Myometrial cell (primary cell): ENCODE data around the genes HOXB1 and HOXB7.

GRCh38 chr17:47894962-47895957, 776 bp upstream of the SP2 start:
- RAMPAGE, long total RNA = no peak

DNA sequence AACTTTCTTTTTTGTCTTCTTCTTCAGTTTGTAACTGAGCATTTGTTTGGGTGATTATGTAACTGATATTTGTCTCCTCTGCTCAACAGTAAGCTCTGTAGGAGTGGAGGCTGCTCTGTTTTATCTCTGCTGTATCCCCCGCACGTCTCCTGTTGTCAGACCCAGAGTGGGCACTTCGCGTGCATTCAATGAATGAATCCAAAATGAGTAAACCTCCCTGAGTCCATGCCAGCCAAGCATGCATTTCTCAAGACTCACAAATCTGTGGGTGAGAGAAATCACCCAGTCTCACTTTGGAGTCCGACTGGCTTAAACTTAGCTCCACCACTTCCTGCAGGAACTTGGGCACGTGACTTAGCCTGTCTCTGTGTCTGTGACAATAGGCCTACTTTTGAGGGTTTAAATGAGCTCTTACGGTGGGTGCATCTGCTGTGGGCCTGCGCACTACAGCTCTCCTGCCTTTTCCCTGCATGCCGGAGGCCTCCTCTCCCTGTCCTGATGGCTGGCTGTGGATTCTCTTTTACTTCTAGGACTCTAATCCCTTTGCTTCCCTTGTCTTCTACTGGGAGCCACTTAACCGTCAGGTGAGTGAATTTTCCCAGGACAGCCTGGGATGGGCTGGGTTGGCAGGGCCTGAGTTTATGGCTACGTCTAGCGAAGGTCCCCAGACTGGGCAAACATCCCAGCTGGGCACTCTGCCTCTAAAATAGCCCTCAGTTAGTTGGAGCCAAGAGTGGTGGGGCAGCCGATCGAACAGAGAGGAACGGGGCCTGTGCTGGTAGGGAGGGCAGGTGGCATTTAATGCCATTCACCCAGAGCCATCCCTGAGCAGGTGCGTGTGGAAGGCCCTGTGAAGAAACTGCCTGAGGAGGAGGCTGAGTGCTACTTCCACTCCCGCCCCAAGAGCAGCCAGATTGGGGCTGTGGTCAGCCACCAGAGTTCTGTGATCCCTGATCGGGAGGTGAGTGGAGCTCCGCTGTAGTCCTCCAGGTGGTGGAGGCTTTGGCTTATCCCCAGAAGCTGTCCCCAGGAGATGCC, 4.0 kb downstream of the PNPO start:
- RAMPAGE, long total RNA = no peak

- RAMPAGE, long total RNA = no peak
Observed at GRCh38 chr17:47946109-47946551, 4.8 kb downstream of the PNPO start.

- RAMPAGE, long total RNA = no peak
Observed at GRCh38 chr17:47953725-47953973, 4.0 kb downstream of the PRR15L start.

DNA sequence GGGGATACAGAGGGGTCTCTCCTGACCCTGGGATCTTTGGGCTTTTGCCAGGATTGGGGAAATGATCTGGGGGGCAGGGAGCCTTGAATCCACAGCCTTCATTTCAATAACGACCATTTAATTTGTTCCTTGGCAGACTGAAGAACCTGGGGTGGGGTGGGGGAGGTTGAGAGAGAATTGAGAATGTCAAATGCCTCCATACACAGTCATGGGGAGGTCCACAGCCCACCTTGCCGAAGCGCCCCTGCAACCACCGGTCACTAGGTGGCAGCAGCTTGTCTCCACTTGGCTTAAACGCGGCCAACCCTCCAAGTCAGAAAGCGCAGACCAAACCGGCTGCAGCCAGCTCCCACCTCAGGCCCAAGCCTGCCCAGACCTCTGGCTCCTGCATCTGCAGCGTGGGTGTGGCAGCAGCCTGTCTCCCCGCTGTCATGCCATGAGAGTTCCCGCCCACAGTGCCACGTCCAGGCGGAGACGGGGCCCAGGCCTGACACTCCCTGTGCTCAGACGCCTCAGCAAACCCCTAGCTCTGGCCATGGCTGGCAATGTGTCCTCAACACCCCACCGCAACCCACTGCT, 11.2 kb downstream of the COPZ2 start:
- RAMPAGE, long total RNA = no peak

GRCh38 chr17:48033600-48034154, 3.9 kb downstream of the COPZ2 start:
- RAMPAGE, long total RNA = no peak

- RAMPAGE, long total RNA = no peak
Observed at GRCh38 chr17:48053839-48054894, 6.0 kb downstream of the NFE2L1 start.

DNA sequence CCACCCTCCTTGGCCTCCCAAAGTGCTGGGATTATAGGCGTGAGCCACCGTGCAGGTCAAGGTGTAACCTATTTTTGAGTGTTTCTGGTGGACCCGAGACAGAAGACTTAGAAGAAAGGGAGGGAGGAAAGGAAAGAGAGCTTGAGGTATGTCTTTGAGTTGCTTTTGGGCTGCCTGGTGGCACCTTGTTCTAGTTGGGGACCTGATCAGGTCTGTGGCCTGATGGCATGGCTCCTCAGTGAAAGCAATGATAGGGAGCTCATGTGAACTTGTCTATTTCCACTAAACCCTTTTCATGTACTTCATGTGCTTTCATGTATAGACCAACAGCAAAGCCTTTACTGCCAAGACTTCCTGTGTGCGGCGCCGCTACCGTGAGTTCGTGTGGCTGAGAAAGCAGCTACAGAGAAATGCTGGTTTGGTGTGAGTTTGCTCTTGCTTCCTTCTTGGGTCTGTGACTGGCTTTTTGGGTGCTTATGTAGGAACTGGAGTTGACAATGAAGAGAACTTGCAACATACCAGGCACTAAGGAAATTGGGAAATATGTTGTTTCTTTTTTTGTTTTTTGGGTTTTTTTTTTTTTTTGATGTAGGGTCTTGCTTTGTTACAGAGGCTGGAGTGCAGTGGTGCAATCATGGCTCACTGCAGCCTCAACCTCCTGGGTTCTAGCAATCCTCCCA, 5.6 kb downstream of the SNX11 start:
- RAMPAGE, long total RNA = no peak

DNA sequence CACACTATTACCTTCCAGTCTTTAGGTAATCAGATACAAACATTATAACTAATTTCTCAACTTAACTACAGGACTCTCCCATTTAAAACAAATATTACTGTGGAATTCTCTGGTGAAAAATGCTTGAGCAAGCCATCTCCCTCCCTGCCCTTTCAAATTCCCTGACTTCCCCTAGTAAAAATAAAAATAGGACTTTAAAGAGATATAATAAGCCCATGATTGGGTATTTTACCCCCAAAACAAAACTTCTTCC, 135.5 kb downstream of the SNX11 start:
- RAMPAGE, long total RNA = no peak

- RAMPAGE, long total RNA = no peak
Observed at GRCh38 chr17:48456502-48456986, 26.5 kb upstream of the SKAP1 start.

- RAMPAGE, long total RNA = no peak
Observed at GRCh38 chr17:48492481-48493195, 38.2 kb downstream of the HOXB1 start.

- RAMPAGE, long total RNA = no peak
Observed at GRCh38 chr17:48498002-48498680, 32.7 kb downstream of the HOXB1 start.

GRCh38 chr17:48530714-48531313, at the start of gene HOXB1:
TSS of gene HOXB1 (minus strand) at chr17:48531011.
- RAMPAGE, long total RNA = no peak

GRCh38 chr17:48542072-48542890, 2.6 kb downstream of the HOXB2 start:
- RAMPAGE, long total RNA = no peak

GRCh38 chr17:48550415-48550895, 5.5 kb upstream of the HOXB2 start:
- RAMPAGE, long total RNA = no peak

DNA sequence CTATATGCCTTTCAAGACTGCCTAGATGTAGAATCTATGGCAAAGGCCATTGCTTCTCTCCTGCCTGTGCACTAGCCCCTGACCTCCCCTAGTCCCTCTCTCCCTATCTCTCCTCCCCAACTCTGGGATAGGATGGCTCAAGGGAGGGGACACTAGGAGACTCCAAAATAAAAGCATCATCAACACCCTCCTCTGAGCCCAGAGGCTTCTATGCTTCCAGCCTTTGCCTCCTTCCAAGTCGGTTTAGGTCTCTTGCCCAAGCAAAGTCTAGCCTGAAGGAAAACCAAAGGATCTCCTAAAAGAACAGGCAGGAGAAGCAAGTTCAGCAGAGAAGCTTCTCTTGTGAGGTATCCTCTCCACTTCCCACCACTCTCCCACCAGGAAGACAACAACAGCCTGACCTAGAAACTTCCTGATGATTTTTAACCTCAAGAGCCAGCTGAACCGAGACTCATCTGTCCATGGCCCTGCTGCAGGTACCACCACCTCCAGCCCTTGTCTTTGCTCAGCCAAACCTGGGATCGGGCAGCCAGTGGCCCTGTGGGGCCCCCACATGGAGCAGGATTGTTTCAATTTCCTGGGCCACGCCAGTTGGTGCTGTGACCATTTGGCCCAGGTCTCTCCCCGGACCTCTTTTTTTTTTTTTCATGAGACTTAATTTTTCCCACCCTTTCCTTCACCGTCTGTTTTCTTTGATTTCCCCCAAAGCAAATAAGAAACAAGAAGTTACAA, 8.1 kb upstream of the HOXB2 start:
- RAMPAGE, long total RNA = no peak

DNA sequence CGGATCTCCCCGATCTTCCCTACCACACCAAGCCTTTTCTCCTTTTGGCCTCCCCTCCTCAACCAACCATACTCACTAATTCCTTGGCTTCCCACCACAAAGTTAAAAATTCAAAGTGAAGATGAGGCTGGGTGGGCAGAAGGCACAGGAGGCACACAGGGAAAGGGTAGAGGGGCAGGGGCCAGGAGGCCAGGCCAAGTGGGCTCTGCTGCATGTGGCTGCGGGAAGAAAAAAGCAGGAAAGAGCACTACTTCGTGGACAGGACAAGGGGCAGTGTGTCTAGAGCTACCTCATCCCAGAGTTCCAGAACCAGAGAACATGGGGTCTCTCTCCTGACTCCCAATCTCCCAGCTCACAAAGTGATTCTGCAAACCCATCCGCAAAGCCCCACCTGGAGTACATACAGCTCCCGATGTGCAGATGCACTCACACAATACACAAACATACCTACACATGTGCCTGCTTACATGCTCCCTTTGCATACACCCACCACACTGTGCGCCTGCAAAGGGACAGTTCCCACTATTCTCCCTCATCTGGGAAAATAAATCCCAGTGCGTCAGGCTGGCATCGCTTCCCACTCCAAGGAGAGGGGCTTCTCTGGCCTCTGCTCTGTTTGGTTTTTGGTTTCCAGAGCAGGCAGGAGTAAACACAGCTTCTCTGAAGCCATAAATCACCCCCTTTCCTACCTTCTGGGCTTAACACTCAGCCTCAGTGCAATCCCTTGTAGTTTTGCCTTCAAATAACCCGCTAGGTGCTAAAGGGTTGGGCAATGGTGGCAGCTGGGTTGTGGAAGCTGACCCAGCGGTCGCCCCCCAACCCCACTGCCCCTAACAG, 14.9 kb downstream of the HOXB4 start:
- RAMPAGE, long total RNA = no peak

DNA sequence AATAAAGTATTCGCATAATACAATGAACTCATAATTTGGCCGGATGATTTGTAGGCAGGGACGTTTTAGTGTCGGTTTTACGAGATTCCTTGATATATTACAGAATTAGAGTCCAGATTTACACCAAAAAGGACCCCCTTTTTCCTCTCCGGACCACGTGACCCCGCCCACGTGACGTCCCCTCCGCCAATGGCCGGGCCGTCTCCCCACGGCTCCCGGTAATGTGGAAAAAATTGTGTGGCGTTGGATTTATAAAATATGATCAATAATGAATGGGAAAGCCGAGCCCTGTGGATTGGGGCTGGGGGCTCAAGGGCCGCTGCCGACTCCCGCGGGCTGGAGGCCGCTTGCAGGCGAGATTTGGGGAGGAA, at the start of gene HOXB7:
HOXB7 (minus strand) TSS at position 131 of the 371 bp plus-strand sequence.
- RAMPAGE, long total RNA = no peak

GRCh38 chr17:48615653-48616095, 582 bp upstream of the HOXB8 start:
- RAMPAGE, long total RNA = no peak

- RAMPAGE, long total RNA = no peak
Observed at GRCh38 chr17:48624762-48625490, 1.2 kb downstream of the HOXB9 start.